OVCAR3 (cell line): ENCODE data around the genes C6orf163, ORC3 and AKIRIN2.

DNA sequence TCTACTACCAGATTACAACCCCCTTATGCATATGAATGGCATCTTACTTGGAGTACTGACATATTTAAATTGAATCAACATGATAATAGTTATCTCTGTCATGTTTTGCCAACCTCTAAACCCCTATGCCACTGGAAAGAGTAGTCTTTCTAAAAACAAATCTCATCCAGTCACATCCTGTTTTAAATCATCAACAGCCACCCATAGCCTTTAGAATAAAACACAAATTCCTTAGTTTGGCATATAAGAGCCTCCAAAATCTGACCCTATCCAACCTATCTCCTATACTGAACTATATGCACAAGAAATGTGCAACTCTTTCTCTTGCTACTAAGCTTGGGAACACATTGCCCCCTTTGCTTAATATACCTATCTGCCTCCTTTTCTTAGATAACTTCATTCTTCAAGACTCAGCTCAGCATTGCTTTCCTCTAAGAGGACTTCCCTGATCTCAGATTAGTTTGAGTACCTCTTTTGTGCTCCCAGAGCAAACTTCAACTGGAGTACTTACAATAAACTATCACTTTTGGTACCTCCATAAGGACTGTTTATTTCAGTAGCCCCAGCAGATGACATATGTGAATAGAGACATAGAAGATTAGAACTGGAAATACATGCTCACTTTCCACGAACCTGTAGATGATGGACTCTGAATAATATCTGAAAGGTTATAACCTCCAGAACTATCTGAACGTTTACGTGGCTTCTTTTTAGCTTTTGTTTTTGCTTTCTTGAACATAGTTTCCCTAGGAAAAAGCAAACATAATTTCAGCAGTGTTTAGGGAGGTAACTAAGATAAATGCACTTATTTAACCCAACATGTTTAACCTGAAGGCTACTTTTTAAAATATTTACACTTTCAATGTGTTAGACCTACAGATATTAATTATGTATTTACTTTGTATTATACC lies 47.8 kb downstream of the IBTK start:
- RRBS = no CpG with 5 or more reads among the region's 3 CpGs

DNA sequence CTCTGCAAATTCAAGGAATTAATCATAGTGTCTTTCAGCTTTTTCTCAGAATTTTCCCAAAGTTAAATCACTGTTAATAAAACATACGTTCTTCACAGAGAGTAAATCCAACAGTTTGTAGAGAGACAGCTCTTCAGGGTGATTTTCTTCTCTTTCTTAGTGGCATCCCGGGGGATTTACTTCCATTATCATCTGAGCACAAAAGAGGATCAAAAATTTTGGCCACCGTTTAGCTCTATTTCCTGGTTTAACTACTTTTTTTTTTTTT lies 28.2 kb upstream of the ME1 start:
- RRBS = no CpG with 5 or more reads among the region's 3 CpGs

- RRBS = no CpG with 5 or more reads among the region's 19 CpGs
Measured at GRCh38 chr6:83853973-83854545, 899 bp downstream of the RIPPLY2 start.

GRCh38 chr6:84152456-84153105 lies 74.9 kb downstream of the CEP162 start:
- RRBS = no CpG with 5 or more reads among the region's 4 CpGs

DNA sequence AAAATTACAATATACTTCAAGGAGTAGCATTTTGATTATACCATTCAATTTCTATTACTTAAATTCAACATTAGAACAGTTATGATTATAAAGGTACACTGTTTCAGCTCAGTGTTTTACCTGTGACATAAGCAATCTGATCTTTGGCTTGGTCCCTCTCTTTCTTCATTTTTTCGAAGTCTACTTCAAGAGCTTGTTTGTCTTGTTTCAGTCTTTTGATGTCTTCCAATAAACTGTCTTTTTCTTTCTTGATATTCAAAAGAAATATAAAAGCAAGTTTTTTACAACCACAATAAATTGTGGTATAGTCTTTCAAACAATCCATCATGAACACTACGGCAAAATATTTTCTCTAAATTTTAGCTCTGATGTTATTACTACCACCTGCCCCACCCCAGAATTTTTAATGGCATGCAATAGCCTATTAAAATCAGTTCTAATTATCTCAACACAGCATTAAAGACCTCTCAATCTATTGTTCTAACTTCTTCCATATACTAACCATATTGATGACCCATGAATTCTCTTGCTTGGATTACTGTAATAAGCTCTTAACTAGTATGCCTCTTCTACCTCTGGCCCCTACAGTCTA lies 64.3 kb downstream of the CEP162 start:
- RRBS = no CpG with 5 or more reads among the region's 2 CpGs

DNA sequence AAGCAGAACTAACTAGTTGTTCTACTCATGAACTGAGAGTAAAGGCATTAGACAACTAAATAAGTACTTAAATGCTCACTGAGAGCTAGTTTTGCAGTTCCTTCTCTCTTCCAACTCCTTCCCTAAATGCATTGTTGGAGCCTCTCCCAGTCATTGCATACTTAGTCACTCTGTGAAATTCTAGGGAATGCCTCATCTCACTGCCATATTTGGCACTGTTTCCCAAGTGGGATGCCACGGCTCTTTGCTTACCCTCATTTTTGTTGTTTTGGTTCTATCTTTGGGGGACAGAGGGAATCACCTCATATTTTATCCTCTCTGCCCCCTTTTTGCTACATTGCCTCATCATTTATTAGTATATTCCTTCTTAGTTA lies 183.9 kb upstream of the CEP162 start:
- RRBS = no CpG with 5 or more reads among the region's 1 CpG

DNA sequence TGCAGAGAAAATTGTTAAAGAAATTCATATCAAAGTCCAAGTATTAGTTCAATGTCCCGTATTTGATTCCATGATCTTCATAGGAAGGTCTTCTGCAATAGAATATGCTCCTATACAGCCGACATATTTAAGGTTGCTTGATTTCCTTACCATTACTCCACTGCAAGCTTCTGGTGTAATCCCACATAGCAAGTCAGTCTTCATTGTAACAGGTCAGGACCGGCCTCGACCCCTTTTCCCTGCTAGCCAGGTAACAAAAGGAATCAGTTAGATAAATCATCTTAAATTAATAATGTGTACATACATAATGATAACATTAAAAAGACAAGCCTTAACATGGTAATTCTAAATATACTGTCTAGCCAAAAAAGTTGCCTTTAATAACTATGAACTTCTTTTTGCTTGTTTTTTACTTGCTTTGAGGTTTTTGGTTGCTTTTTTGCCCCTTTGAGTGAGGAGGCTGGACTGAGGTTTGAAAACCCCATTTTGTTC lies 19.1 kb upstream of the SNX14 start:
- RRBS = no CpG with 5 or more reads among the region's 4 CpGs

- RRBS = no CpG with 5 or more reads among the region's 8 CpGs
Measured at GRCh38 chr6:85680326-85680902, 37.7 kb upstream of the SYNCRIP start.

DNA sequence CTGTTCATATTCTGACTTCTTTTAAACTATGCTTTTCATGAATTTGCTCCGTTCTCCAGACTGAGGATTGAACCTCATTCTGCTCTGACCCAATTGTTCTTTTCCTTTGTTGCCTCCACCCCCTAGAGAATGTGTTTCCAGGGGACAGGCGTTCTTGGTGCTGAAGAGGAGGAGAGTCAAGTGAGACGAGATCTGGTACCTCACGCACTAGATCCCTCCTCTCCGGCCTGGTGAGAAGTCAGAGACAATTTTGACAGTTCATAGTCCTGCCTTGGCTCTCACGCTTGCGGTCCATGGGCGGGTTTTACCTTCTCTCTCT lies 629 bp upstream of the ZNF292 start:
- RRBS = no CpG with 5 or more reads among the region's 8 CpGs

- RRBS = no CpG with 5 or more reads among the region's 8 CpGs
Measured at GRCh38 chr6:87212988-87213889, 57.9 kb downstream of the ZNF292 start.

GRCh38 chr6:87229793-87230228 lies 74.4 kb downstream of the ZNF292 start:
- RRBS = no CpG with 5 or more reads among the region's 3 CpGs

GRCh38 chr6:87344569-87345051 lies at the start of gene C6orf163:
Gene C6orf163, plus strand, starts transcription at chr6:87344813.
- RRBS = no CpG with 5 or more reads among the region's 2 CpGs

- RRBS = 5% methylated on average over 14 of the region's 58 CpGs
Measured at GRCh38 chr6:87589588-87590731, at the start of gene ORC3. Gene ORC3, plus strand, starts transcription at chr6:87590135.

GRCh38 chr6:87701459-87702341 lies at the start of gene AKIRIN2:
Gene AKIRIN2, minus strand, starts transcription at chr6:87702233.
- RRBS = 4% methylated on average over 33 of the region's 105 CpGs

GRCh38 chr6:87922027-87922572 lies 125.5 kb upstream of the SPACA1 start:
- RRBS = no CpG with 5 or more reads among the region's 2 CpGs

DNA sequence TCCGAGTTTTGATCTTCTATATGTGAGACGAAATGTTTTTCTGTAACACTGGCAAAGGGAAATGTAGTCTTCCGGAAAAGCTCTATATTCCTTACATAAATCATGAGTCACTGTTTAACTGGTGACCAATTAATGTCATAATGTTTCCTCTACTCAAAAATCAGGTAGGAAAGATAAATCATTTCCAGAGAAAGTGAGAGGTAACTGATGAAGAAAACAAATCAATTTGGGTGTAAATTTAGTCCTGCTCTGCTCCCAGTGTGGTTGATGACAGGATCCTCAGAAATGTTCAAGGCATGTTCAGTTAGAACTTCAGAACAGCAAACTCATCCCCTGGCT lies 38.9 kb upstream of the SPACA1 start:
- RRBS = no CpG with 5 or more reads among the region's 3 CpGs

GRCh38 chr6:88120376-88120792 lies 45.8 kb downstream of the CNR1 start:
- RRBS = no CpG with 5 or more reads among the region's 4 CpGs

- RRBS = no CpG with 5 or more reads among the region's 11 CpGs
Measured at GRCh38 chr6:88141472-88142420, 24.4 kb downstream of the CNR1 start.

DNA sequence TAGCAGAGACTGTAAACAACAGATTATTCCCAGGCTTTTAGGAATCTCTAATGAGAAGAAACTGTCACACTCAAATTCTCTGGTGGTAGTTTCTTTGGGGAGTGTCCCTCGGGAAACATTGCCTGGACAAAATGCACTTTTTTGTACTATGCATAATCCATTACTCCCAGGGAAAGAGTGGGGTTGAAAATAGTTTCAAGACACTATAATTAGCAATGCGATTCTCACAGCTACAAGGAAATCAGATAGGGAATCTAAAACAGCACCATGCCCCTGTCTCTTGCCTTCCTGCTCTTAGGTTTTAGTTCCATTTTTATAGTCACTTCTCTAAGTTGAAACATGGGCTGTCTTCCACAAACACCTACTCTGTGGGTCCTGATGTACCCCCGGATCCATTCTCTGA lies 325.4 kb upstream of the CNR1 start:
- RRBS = no CpG with 5 or more reads among the region's 3 CpGs